ENCODE measurements around the genes HHIP and MMAA.

GRCh38 chr4:141229343-141229945 lies 8.7 kb downstream of the ZNF330 start:
- RRBS = no CpG with 5 or more reads among the region's 5 CpGs

DNA sequence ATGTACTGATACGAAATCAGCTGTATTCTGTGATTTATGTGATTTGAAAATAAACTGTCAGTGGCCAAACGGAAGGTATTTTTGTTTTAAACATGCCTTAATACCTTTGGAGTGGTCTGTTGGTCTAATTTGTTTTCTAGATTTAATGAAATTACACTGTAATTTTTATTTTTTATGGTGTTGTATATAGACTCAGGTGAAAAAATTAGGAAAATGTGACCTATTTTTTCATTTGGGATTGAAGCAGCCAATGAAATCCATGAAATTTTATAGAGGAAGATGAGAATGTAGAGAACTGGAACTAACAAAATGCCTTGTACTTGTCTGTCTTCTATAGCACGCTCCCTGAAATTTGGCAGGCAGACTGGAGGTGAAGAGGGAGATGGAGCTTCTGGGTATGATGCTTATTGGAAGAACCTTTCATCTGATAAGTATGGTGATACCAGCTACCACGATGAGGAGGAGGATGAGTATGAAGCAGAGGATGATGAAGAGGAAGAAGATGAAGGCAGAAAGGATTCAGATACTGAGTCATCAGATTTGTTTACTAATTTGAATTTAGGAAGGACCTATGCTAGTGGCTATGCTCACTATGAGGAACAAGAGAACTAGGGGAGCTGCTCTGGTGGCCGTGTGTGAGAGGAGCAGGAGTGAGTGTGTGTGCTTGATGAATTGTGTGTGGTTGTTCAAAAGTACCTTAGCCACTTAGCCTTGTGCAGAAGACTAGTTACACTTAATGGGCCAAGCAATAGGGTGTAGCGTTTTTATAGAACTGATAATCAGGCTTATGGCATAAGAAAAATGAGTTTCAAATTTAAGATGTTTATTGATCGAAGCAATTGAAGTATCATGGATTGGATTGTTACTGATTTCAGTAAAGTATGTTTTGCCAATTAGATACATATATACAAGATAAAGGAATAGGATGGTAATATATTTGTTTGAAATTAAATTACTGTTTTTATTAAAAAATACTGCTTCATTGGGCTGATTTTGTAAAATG lies 13.0 kb downstream of the ZNF330 start:
- RRBS = no CpG with 5 or more reads among the region's 7 CpGs

DNA sequence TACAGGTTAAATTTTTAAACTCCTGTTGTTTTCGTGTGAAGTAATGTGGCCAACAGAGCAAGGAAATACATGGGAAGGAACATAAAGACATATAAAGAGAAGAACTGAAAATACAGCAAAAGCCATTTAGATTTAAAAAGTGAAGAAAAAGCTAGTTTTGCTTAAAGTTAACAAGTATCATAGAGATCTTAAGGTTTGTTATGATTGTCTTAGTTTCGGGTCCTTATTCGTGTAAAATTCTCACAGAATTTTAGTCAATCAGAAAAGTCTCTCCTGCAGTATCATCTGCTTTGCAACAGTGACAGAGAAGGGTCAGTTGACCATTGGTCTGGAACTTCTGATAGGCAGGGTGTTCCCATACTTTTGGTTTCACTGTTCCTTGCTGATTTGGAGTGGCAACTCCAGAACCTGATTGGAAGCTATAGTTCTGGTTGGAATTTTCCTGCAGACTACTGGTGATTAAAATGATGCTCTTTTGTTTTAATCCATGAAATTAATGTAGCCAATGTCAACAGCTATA lies 1.8 kb downstream of the IL15 start:
- RRBS = no CpG with 5 or more reads among the region's 3 CpGs

DNA sequence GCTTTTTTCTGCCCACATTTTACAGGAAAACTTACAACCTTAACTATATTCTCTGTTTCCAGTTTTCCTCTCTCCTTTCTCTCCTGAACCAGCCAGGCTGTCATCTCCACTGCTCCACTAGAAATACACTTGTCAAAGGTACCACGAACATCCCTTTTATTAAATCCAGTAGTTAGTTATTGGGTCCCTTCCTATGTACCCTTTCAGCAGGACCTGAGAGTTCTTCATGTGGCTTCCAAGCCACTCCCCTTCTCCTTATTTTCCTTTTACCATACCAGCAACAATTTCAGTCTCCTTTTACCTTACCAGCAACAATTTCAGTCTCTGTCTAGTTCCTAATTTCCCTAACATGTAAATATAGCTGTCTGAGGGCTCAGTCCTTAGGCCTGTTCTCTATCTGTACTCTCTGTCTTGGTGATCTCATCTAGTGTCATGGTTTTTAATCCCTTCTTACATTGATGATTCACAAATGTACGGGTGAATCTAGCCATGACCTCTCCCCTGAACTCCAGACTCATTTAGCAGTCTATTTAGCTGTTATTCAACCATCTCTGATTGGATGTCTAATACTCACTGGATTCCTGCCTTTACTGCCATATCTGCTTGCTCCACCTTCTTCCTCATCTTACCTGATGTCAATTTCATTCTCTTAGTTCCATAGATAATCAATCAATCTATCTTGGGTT lies 7.1 kb downstream of the IL15 start:
- RRBS = no CpG with 5 or more reads among the region's 2 CpGs

DNA sequence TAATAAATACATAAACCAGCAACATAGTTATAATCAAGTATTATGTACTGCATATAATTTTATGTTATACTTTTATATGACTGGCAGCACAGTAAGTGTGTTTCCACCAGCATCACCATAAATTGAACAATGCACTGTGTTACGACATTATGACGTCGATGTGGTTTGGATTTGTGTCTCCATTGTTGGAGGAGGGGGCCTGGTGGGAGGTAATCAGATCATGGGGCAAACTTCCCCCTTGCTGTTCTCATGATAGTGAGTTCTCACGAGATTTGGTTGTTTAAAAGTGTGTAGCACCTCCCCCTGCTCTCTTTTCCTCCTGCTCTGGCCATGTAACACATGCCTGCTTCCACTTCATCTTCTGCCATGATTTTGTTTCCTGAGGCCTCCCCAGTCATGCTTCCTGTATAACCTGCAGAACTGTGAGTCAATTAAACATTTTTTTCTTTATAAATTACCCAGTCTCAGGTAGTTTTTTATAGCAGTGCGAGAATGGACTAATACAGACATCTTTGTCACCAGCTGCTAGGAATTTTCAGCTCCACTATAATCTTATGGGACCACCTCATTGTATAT lies 21.6 kb downstream of the IL15 start:
- RRBS = no CpG with 5 or more reads among the region's 5 CpGs

DNA sequence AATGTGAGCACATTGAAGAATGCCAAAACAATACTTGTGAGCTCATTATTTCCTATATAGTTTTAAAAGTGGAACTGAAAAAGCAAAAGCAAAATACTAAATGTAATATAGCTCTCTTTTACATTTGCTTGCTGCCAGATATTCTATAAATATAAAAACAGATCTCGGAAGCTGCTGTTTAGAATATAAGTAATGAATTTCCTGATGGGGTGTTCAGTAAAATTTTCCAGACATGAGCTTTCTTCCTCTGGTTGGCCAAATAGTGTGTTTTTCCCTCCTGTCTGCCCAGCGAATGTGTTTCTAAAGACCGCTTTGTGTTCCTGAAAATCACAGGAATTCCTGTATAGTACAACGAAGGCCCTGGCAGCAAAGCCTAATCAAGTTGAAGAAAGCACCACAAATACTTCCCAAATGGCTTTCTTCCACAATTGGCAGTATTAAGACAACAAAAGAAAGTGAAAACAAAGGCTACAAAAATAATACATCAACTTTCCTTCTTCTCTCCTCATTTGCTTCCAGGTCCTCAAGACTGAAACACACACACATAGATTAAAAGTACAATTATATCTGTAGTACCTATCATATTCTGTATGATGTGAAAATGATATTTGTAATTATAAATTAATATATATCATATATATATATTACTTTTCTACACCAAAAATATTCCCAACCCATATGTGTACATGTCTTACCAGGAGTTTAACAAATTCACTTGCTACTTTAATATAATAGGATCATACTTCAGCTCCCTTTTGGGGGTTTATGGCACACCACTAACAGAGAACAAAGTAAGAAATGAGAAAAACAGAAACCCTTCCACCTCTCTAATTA lies 494.0 kb downstream of the INPP4B start:
- RRBS = no CpG with 5 or more reads among the region's 4 CpGs

DNA sequence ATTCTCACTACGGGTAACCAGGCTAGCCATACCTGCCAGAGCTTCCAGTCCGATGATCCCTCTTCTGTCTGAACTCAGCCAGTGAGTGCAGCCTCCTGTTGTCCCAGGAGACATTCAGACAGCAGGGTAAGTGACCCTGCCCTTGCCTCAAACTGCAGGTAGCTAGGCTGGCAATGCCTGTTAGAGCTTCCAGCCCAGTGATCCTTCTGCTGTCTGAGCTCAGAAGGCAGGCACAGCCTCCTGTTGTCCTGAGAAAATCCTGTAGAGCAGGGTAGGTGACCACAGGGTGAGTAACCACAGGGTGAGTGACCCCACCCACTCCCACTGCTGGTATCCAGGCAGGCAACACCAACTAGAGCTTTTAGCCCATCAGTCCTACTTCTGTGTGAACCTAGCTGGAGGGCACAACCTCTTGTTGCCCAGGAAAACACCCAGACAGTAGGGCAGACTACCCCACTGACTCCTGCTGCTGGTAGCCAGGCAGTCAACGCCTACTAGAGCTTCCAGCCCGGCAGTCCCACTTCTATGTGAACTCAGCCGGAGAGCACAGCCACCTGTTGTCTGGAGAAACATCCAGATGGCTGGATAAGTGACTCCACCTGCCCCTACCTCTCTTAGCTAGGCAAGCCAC lies 371.8 kb downstream of the INPP4B start:
- RRBS = no CpG with 5 or more reads among the region's 5 CpGs

DNA sequence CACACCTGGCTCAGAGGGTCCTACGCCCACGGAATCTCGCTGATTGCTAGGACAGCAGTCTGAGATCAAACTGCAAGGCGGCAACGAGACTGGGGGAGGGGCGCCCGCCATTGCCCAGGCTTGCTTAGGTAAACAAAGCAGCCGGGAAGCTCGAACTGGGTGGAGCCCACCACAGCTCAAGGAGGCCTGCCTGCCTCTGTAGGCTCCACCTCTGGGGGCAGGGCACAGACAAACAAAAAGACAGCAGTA lies 84.2 kb upstream of the USP38 start:
- RRBS = no CpG with 5 or more reads among the region's 9 CpGs

GRCh38 chr4:143335581-143335826 lies 1.2 kb upstream of the GAB1 start:
- RRBS = 9% methylated on average over 1 of the region's 9 CpGs

GRCh38 chr4:143376478-143377357 lies 40.0 kb downstream of the GAB1 start:
- RRBS = no CpG with 5 or more reads among the region's 3 CpGs

GRCh38 chr4:143390583-143391218 lies 54.0 kb downstream of the GAB1 start:
- RRBS = no CpG with 5 or more reads among the region's 3 CpGs

GRCh38 chr4:144645532-144646435 lies at the start of gene HHIP:
TSS of gene HHIP (plus strand) at chr4:144646156.
- RRBS = no CpG with 5 or more reads among the region's 78 CpGs

GRCh38 chr4:144647008-144647595 lies 1.1 kb downstream of the HHIP start:
- RRBS = 4% methylated on average over 1 of the region's 24 CpGs

DNA sequence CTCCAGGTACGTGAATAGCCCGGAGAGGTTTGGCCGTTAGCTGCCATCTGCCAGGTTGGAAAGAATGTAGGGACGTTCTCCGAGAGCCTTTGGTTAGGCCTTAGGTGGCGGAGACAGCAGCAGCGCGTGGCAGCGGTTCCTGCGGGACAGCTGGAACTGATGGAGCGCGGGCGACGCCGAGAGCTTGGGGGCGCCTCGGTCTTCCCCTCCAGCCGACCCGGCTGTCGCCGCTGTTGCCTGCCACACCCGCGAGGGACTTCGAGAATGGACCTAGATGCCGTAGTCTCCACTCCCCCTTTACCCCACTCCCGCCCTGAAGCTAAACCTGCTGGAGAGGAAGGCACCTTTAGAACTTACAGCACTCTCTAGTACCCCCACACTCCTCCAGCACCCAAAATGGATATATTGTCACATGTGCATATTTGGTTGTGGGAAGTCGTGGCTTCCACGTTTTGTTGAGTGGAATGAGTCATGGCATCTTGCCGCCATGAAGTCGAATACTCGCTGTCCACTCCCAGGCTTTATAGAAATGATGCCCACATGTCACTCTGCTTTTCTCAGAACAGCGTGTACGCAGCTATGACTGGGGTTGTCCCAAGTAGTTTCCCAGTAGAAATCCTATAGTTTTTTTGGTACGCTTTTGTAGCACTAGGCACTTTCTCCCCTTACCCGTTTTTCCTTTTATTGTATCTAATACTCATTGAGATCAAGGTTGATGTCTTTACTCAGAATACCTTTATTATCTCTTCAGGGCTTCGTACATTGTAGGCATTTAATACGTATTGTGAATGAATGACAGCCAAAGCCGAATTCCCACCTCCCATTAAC lies 517 bp downstream of the ABCE1 start:
- RRBS = 0% methylated on average over 2 of the region's 38 CpGs

DNA sequence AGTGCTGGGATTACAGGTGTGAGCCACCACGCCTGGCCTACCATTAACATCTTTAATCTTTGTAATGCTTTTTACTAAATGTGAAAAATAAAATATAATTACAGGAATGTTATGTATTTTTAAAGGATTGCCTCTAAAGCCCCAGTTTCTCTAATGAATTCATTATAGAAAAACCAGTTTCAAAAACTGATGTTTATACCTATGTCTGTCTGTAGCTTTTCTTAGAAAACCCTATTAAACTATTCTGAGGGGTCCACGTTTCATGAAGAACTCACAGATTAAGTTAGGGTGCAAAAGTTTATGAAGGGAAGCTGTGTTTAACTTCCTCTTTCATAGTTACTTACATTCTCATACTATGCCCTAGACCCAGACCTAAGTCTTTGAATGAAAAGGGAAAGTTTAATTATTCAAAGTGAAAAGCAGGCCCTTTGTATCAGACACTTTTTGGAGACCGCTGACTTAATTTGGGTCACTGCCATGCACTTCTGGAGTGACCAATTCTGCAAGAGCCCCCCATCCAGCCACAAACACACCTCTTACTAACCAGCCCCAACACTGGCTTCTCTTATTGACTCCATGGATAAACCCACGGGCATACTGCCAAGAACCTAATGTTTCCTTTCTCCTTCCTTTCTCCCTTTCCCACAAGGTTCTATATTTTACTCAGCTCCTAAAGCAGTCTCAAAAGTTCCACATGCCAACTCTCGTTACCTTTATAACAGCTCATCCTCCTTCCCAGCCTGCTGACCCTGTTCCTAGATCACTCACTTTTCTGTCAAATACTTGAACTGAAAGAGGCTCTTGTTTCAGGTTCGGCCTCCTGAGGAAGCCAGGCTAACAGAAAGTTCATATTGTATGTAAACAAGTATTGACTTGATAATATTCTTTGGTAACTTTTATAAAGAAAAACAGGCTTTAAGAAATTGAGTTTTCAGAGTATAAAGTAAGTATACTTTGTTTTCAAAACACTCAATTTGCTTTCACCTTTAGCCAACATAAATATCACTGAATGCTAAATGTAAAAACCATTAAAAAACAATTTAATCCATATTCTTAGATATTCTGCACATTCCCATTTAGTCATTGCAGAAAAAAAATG lies 34.5 kb downstream of the ABCE1 start:
- RRBS = no CpG with 5 or more reads among the region's 6 CpGs

DNA sequence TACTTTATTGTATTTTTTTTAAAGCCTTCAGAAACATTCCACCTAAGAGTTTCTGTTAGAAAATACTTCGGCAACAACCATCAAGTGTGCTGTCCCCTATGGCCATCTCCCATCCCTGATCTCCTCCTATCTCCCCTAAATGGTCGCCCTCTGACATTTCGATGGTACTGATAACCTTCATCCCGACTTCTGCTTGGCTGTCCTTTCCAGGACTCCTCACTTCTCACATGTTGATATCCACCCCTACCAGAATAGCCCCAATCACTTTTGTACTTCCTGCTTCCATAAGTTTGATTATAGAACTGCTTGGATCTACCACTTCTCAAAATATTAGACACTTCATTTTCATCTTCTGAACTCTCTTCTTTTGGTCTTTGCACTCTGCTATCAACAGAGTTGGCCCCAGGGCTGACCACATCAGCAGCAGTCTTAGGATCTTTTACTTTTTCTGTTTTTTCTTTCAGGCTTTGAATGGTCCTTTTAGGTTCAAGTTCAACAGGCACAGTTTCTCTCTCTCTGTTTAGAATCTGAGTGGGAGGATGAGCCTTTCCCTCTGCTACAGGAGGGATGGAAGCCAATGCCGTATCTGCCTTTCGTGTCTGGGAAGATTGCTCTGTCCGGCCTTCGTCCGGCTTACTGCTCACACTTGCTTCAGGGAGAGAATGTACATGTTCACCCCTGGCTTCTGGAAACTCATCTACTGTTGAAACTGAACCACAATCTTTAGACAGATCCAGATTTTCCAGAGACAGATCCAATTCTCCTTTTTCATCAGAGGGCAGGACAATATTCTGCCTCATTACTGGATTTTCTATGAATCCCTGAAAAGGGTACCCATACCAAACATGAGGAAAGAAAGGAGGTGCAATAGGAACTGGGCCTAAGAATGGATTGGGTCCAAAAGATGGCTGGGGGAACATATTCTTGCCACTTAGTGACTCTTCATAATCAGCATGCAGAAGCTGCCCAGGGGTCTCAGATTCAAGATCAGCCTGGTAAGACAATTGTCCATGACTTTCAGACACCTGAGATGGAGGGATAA lies 39.6 kb downstream of the ABCE1 start:
- RRBS = no CpG with 5 or more reads among the region's 9 CpGs

- RRBS = no CpG with 5 or more reads among the region's 4 CpGs
Observed at GRCh38 chr4:145532947-145533402, 51.3 kb downstream of the SMAD1 start.

DNA sequence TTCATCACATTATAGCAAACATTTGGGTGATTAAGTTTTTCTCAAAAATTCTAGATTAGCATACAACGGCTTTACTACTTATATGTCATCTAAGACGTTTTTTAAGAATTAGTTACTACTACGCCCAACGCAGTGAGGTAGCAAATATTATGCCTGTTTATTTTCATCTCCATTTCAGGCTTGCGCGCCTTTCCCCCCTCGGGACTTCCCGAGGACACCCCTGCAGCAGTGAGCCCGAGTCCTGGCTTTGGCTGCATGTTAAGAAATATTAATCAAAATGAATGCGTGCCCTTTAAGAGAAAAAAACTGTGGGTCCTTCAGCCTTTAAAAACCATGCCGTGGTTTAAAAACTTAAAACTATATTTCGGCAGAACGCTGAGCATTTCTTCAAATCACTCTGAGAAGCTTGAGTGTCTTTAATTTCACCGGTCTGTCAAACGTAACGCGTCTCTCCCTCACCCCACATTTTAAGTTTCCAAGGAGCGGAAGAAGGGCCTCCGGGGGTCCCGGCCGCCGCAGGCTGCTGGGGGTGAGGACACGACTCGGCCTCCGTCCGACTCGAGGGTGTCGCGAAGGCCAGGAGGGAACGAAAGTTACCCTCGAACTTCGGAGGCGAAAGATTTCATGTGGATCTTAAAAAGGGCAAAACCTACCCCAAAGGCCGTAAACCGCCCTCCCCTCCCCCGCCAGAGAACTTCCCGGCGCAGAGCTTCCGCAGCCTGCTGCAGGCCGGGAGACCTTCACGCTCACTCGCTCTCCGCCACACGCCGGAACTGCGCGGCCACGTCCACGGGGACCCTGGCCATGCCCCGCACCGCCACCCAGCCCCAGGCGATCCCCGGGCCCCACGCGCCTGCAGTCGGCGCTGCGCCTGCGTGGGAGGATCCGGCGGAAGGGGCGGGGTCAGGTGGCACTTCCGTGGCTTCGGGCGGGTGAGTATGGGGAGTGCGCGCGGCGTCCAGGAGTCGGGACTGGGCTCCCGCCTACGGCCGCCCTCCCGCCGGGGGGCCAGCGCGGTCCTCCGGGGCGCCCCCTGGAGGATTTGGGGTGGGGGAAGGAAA lies at the start of gene MMAA:
Gene MMAA (plus strand): TSS at position 910 of the 1,061 bp plus-strand sequence.
- RRBS = 1% methylated on average over 29 of the region's 79 CpGs

- RRBS = no CpG with 5 or more reads among the region's 2 CpGs
Observed at GRCh38 chr4:145730872-145731349, 51.0 kb downstream of the C4orf51 start.

Measured in non-pigmented ciliary epithelial cell (primary cell).